Vagina (tissue), 1 donor: ENCODE results near the genes BICRAL and SRF.

- PRO-cap = no peak
- RAMPAGE, long total RNA = no peak
Measured at GRCh38 chr6:42105995-42106377, 36.4 kb downstream of the C6orf132 start.

- PRO-cap = no peak
- RAMPAGE, long total RNA = no peak
Measured at GRCh38 chr6:42139105-42139605, 3.3 kb downstream of the C6orf132 start.

- PRO-cap = no peak
- RAMPAGE, long total RNA = no peak
Measured at GRCh38 chr6:42177420-42178372, 4.5 kb downstream of the GUCA1A start.

GRCh38 chr6:42204266-42205002 lies 9.7 kb upstream of the GUCA1B start:
- PRO-cap = no peak
- RAMPAGE, long total RNA = no peak

- PRO-cap = no peak
- RAMPAGE, long total RNA = no peak
Measured at GRCh38 chr6:42367740-42368076, 84.0 kb downstream of the TRERF1 start.

GRCh38 chr6:42387194-42387731 lies 64.5 kb downstream of the TRERF1 start:
- PRO-cap = no peak
- RAMPAGE, long total RNA = start-site peak on the minus strand at chr6:42387548-42387671, 6 reads

DNA sequence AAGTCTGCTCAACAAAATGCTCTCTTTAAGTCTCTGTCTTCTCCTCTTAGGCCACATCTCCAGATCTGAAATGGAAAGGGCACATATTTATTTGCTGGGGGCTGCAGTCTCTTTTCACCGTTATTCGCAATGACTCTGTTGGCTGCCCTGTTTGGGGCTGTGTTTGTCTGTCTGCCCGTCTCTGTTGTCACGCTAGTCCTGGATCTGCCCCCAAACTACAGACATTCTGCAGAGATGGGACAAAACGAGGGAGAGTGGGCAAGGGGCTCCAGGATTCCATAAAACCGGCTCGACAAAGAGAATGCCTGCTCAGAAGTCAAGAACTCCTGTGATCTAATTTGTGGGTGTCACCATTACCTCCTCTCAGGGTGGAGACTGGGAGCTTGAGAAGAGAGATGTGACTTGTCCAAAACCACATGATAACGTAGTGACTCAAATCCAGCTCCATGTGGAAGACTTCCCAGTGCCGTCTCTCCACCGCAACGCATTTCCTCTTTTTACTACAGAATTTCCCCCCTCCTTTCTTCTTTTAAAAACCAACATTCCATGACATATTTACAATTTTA lies 44.4 kb downstream of the TRERF1 start:
- PRO-cap = bidirectional peak, plus-strand start at position 463 of the sequence, minus-strand start at position 294 of the sequence
- RAMPAGE, long total RNA = start-site peak on the minus strand centred at position 241 of the sequence, 59 bp wide, 14 reads

GRCh38 chr6:42451128-42451425 lies 649 bp downstream of the TRERF1 start:
- PRO-cap = no peak
- RAMPAGE, long total RNA = start-site peak on the minus strand at chr6:42451307-42451326, 27 reads

DNA sequence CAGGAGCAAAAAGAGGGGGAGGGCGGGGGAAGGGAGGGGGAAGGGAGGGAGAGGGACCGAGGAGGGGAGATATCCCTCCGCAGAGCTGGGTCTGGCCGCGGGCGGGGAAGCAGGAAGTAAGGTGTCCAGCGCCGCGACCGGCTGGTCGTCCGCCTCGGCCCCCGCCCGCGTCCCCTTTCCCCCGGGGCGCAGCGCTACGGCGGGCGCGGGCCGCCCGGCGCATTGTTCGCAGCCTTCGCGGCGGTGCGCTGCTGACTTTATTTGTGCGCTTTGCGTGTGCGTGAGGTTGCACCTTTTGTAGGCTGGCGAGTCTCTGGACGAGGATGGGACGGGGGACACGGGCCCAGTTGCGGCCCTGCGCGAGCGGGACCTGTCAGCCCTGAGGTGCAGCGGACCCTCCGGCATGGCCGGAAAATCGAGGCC lies 527 bp upstream of the TRERF1 start:
- PRO-cap = bidirectional peak, plus-strand start at position 119 of the sequence, minus-strand start at position 111 of the sequence
- RAMPAGE, long total RNA = no peak

DNA sequence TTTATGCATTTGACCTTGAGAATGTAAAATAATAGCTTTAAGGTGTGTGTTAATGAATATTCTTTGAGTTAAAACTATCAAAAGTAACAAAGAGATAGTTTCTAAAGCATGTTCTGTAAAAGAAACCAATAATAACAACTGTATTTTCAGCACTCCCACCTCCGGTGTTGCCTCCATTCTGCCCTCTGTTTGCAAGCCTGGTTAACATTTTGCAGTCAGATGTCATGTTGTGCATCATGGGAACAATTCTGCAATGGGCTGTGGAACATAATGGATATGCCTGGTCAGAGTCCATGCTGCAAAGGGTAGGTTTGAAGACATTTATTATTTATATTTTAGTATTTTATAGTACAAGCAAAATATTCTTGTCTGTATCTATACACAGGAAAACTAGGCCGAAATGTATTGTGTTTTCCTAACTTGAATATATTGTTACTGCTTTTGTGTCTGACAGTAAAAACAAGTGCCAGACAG lies 70.0 kb downstream of the PRPH2 start:
- PRO-cap = no peak
- RAMPAGE, long total RNA = start-site peak on the plus strand centred at position 241 of the sequence, 127 bp wide, 88 reads

DNA sequence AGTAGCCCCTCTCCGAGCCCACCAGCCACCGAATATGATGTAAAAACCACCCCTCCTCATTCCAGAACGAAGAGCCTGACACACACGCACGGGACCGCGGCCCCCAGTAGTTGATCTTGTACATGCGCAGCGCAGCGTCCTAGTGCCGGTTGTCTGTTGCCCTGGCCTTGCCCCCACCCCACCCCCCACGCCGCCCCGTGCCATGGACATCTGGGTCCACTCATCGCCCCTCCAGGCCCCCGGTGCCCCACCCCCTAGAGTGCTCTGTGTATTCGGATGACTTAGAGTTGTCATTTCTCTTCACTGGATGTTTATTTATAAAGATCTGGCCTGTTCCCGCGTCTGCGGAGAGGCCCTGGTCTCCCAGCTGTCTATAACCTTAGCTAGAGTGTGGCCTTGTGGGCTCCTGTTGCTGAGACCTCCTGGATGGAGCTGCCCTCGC lies 5.3 kb upstream of the PRPH2 start:
- PRO-cap = unidirectional peak, minus-strand start at position 118 of the sequence
- RAMPAGE, long total RNA = no peak

GRCh38 chr6:42773812-42774687 lies 7.8 kb upstream of the BICRAL start:
- PRO-cap = no peak
- RAMPAGE, long total RNA = no peak

- PRO-cap = no peak
- RAMPAGE, long total RNA = no peak
Measured at GRCh38 chr6:42781097-42781419, 794 bp upstream of the BICRAL start.

GRCh38 chr6:42781420-42782538 lies at the start of gene BICRAL:
Gene BICRAL (plus strand): TSS chr6:42782052.
- PRO-cap = unidirectional peak, plus-strand start at chr6:42781848; bidirectional peak, plus-strand start at chr6:42781951, minus-strand start at chr6:42781987; bidirectional peak, plus-strand start at chr6:42782360, minus-strand start at chr6:42782045
- RAMPAGE, long total RNA = start-site peak on the plus strand at chr6:42782016-42782046, 22 reads

DNA sequence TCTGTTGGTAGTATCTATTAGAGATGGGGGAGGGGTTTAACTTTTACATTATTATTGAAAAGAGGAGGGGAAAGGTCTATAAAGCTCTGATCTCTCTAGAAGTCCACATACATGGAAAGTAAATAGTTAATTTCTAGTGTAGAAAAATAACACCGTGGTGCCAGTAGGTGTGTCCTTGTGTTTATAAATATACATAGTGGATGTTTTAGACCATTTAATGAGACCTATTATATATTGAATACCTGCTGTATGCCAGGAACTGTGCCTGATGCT lies 2.4 kb downstream of the BICRAL start:
- PRO-cap = no peak
- RAMPAGE, long total RNA = no peak

- PRO-cap = bidirectional peak, plus-strand start at chr6:42929508, minus-strand start at chr6:42929107
- RAMPAGE, long total RNA = start-site peak on the minus strand at chr6:42929226-42929242, 16 reads
Measured at GRCh38 chr6:42928728-42929353, 439 bp upstream of the CNPY3 start.

GRCh38 chr6:42963878-42964480 lies 3.4 kb downstream of the GNMT start:
- PRO-cap = no peak
- RAMPAGE, long total RNA = no peak

DNA sequence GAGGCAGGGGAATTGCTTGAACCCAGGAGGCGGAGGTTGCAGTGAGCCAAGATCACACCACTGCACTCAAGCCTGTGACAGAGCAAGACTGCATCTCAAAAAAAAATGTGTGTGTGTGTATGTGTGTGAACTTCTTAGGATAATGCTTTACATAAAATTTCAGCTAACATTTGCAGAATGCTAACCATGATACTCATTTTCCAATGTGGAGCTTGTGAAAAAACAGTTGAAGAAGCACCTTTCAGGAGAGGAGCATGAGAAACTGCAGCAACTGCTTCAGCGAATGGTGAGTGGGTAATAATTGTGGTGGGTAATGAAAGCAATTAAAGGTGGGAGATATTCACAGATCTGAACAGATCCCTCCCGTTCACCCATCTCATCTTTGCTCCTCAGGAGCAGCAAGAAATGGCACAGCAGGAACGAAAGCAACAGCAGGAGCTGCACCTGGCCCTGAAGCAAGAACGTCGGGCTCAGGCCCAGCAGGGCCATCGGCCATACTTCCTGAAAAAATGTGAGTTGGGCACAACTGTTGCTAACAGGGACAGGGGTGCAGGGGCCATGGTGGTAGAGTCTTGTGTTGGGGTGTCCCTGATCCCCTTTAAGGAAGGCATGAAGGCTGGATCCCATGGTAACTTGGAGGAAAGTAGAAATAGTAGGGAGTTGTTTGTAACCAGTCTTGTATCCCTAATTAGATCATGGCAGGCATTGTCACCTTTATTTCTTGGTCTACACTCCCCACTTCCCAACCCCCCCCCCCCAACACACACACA lies 5.7 kb downstream of the RRP36 start:
- PRO-cap = no peak
- RAMPAGE, long total RNA = start-site peak on the plus strand centred at position 219 of the sequence, 26 bp wide, 31 reads

GRCh38 chr6:43072750-43073149 lies 3.4 kb upstream of the PTK7 start:
- PRO-cap = no peak
- RAMPAGE, long total RNA = no peak

- PRO-cap = bidirectional peak, plus-strand start at chr6:43170919, minus-strand start at chr6:43170754; bidirectional peak, plus-strand start at chr6:43171316, minus-strand start at chr6:43171120
- RAMPAGE, long total RNA = no peak
Measured at GRCh38 chr6:43170618-43171743, at the start of gene SRF. Gene SRF (plus strand): TSS chr6:43171269.